Melanocyte of skin (primary cell): ENCODE measurements around a stretch of chr21.

GRCh38 chr21:46363454-46363938 is 39.5 kb downstream of the PCNT start:
- CAGE, long polyA plus RNA, 2 experiments, result no peak in any of the 2 experiments

- CAGE, long polyA plus RNA, 2 experiments, result no peak in any of the 2 experiments
These were observed 56.5 kb downstream of the DIP2A start for GRCh38 chr21:46515054-46515630.

- CAGE, long polyA plus RNA, 2 experiments, result no peak in any of the 2 experiments
These were observed 52.5 kb downstream of the S100B start for GRCh38 chr21:46552160-46553031.

GRCh38 chr21:46636730-46637486 is 1.4 kb downstream of the PRMT2 start:
- CAGE, long polyA plus RNA, 2 experiments, result no peak in any of the 2 experiments